ENCODE data around the genes MYRIP and CCK.

GRCh38 chr3:39260779-39261516 lies 18.9 kb downstream of the CX3CR1 start:
- PRO-cap, result no peak
- RAMPAGE, long total RNA, 4 experiments, result no peak in any of the 4 experiments

DNA sequence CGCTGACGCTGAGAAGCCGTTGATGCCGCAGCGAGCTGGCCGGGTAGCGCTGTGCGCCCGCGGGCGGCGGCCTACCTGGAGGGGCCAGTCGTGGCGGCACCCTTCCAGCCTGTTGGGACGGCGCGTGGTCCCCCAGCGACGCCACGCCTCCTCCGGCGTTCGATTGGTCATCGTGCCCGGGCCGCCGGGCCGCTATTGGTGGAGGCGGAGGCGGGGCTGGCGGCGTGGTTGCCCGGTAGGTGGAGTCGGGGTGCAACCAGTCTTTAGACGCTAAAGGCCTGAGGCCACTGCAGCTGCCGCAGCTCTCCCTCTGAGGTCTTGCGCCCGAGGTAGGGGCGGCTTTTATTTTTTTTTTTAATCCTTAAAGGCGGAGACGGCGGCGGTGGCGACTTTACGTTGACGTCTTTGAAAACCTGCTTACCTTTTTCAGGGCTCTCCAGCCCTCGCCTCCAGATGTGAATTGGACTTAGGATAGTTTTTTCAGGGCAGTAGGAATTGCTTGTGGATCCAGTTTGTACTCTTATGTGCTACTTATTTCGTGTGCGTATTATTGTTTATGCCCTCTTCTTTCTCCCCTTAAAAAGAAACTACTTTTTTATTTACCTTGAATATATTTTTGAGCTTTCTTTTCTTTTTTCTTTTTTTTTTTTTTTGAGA lies 1.1 kb downstream of the SLC25A38 start:
- PRO-cap, result bidirectional peak, plus-strand start at position 266 of the sequence, minus-strand start at position 104 of the sequence
- RAMPAGE, long total RNA, 4 experiments, result start-site peak on the minus strand in 4 of 4 experiments, centred at positions 117 to 134 of the sequence, 7 to 21 reads per replicate

- PRO-cap, result no peak
- RAMPAGE, long total RNA, 4 experiments, result no peak in any of the 4 experiments
Measured at GRCh38 chr3:39639206-39639844, 170.1 kb upstream of the MYRIP start.

GRCh38 chr3:39808987-39810263 lies at the start of gene MYRIP:
TSS of gene MYRIP (plus strand) at chr3:39809609.
- PRO-cap, result bidirectional peak, plus-strand start at chr3:39809650, minus-strand start at chr3:39809486
- RAMPAGE, long total RNA, 4 experiments, result no peak in any of the 4 experiments

GRCh38 chr3:40187756-40188255 lies 121.7 kb upstream of the EIF1B start:
- PRO-cap, result no peak
- RAMPAGE, long total RNA, 4 experiments, result no peak in any of the 4 experiments

DNA sequence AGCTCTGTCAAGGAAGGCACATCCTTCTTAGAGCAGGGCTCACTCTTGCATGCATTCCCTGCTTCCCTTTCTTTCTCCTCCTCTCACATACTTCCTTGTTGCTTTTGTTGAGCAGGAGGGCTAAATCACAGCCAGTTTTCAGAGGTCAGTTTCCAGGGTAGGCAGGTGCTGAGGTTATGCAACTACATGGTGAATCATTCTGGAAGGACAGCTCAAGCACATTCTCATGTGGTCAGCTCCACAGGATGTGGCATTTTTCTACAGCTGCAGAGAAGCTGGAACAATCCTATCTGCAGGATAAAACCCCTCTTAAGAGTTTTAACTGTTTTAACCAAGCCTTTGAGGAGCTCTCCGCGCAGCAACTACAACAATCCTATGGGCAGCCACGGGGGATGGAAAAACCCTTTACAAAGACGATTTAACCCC lies 275.7 kb downstream of the ZNF621 start:
- PRO-cap, result no peak
- RAMPAGE, long total RNA, 4 experiments, result no peak in any of the 4 experiments

DNA sequence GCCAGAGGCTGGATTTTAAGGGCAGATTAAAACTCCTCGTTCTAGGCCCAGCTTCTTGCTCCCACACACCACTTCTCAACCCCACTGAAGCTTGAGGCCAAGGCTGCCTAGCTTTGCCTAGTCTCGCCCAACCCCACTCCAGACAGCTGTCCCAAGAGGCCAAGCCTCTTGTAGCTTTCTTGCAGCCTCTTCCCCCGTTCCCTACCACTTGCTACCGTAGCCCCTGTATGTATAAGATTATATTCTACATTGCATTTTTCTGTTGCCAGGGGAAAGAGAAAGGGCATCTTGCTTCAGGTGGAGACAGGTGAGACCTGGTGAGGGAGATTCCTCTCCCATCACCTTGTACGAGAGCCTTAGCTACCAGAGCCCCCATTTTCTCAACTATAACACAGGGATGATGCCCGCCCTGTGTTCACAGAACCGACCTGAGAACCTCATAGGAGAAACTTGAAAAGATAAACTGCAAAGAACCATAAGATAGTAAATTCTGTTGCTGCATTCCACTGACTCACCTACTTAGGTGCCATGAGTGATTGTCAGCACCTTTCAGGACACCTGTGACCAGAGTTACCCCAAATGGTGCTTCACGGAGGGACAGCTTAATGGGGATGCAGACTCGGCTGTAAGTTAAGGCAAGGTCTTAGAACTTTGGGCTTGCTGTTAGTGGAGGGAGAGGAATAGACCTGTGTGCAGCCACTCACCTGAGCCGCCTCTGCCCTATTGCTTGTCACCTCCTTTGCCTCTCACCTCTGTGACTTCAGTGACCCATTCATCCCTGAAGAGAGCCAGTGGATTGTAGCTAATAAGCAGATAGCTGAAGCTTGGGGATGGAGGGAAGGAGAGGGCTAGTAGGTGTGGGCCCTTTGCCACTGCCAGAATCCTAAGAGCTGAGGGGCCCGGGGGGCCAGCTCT lies 44.6 kb downstream of the CTNNB1 start:
- PRO-cap, result no peak
- RAMPAGE, long total RNA, 4 experiments, result no peak in any of the 4 experiments

DNA sequence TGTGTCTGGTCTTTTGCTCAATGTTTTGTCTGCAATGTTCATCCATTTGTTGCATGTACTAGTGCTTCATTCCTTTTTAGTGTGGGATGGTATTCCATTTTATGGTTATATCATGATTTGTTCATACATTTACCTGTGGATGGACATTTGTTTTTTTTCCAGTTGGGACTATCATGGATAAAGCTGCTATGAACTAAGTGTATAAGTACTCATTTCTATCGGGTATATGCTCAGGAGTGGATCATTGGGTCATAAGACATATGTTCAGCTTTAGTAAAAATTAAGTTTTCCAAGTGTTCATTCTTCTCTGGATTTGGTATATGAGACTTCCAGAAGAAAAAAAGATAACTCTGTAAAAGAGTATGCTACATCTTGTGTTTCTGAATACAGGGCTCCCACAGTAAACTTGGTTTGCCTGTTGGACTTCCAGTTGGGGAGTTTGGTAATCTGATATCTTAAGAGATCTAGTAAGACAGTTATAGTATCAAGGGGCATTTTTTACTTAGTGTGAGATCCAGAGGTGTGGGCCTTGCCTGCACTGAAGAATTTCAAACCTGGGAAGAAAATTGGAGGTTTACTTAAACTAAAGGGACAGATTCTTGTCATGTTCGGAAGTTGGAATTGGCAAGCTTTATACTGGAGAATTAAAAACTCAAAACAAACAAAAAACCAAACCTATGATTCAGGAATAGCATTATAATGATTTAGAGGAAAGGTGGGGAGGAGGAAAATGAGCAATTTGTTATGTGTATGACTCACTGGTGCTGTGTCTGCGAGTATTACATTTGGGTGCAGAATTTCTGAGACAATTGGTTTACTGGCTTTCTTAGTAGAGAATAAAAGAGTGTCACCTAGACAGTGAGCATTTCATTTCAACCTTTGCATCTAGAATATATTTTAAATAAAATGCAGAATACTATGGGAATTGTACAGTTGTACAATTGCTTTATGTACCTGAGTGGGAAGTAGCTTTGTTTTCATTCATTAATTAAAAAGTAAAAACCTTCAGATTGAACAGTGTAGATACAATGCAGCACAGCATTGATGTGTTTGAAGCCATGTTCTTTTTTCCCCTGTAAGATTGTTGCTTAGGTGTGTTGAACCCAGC lies 58.9 kb upstream of the ULK4 start:
- PRO-cap, result unidirectional peak, minus-strand start at position 449 of the sequence
- RAMPAGE, long total RNA, 4 experiments, result no peak in any of the 4 experiments

DNA sequence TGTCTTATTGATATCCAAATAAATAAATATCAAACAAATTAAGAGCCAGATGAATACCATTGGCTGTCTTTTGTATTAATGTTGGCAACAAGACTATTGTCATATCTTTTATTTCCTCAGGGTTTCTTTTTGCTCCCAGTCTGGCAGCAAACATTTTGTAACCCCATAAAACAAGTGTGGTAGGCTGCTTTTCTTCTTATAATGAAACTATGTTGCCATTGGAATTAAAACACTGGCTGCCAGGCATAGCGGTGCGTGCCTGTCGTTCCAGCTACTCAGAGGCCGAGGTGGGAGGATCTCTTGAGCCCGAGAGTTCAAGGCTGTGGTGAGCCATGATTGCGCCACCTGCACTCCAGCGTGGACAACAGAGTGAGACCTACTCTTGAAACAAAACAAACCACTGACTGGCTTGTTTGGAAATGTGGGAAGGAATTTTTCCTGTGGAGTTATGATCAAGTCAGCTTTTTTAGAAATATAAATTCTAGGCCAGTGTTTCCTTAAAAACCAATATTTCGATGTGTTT lies 58.6 kb upstream of the TRAK1 start:
- PRO-cap, result bidirectional peak, plus-strand start at position 350 of the sequence, minus-strand start at position 203 of the sequence
- RAMPAGE, long total RNA, 4 experiments, result no peak in any of the 4 experiments

- PRO-cap, result no peak
- RAMPAGE, long total RNA, 4 experiments, result no peak in any of the 4 experiments
Measured at GRCh38 chr3:42051475-42052339, 39.5 kb upstream of the TRAK1 start.

DNA sequence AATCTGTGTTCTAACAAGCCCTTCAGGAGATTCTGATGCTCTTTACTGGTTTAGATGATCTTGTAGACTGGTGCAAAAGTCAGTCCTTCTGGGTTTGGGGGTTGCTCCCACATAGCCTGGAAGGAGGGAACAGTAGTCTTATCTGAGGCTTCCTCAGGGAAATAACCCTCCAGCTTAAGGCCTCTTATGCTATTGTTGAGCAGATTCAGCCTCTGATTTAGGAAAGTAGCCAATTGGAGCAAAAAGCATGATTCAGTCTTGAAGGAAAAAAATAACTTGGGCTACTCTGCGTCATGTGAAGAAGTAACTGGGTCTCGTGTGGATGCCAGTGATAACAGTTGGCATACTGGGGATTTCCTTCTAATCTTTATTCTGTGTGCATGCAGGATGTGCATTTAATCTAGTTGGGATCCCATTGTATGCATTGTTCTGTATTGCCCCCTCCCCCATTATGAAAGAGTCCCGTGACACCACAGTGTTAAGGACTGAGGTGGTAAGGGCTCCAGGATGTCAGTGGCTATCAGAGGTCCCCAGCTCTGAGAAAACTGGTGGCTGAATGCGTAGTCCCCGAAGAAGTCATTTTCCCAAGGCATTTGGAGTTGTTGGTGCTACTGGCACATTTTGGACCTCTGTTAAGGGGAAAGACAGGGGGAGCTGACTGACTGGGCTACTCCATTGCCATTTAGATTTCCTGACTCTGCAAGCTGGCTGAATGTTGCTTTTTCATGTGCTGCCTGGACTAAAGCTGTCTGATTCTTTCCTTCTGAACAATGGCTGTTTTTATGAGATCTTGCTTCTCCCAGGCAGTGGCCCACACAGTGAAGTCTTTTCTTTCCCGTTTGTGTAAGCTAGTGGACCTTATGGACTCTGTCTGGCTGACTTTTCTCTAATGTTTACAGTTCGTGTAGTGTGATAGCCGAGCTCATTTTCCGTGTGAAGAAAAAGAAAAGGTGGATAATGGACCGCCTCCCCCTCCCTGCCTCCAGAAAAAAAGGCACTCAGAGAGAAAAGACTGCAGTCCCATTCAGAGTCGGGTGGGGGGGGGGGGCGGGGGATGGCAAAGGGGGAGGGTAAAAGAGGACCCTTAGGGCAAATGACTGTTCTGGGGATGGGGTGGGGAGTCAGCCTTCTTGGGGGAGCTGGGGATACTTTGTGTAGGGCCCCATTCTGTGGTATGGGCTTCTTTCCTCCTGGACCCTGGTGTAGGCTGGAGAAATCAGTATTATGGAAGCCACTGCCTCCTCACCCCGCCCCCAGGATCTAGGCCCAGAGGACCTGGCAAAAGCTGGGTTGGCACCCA lies 38.4 kb upstream of the TRAK1 start:
- PRO-cap, result no peak
- RAMPAGE, long total RNA, 4 experiments, result no peak in any of the 4 experiments

GRCh38 chr3:42061457-42062536 lies 29.4 kb upstream of the TRAK1 start:
- PRO-cap, result unidirectional peak, minus-strand start at chr3:42061582; bidirectional peak, plus-strand start at chr3:42061979, minus-strand start at chr3:42061843
- RAMPAGE, long total RNA, 4 experiments, result no peak in any of the 4 experiments

GRCh38 chr3:42098652-42099196 lies 7.6 kb downstream of the TRAK1 start:
- PRO-cap, result no peak
- RAMPAGE, long total RNA, 4 experiments, result no peak in any of the 4 experiments

DNA sequence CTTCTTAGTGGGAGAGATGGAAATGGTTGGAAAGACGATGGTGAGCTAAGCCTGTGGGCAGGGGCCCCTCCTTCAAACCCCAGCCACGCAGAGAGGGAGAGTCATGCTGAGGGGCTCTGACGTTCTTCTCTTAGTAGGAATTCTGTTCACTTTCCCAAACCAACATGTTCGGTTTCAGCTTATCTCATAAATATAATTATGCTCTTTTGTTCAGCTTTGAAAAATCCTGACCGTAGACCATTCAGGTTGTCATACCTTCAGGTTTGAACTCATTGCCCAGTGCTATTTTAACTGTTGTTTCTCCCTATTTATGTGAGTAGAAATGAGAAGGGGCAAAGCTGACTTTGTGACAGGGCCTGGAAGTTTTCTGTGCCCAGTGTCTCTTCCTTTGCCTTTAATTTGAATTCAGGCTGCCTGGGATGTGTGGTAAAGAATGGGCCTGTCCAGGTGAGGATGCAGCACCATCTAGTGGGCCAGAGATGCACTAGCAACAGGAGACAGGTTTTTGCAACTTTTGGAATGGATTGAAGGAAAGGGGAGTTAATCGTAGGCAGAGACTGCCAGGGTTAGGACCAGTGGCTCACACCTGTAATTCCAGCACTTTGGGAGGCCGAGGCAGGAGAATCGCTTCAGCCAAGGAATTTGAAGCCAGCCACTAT lies 8.5 kb downstream of the TRAK1 start:
- PRO-cap, result no peak
- RAMPAGE, long total RNA, 4 experiments, result no peak in any of the 4 experiments

DNA sequence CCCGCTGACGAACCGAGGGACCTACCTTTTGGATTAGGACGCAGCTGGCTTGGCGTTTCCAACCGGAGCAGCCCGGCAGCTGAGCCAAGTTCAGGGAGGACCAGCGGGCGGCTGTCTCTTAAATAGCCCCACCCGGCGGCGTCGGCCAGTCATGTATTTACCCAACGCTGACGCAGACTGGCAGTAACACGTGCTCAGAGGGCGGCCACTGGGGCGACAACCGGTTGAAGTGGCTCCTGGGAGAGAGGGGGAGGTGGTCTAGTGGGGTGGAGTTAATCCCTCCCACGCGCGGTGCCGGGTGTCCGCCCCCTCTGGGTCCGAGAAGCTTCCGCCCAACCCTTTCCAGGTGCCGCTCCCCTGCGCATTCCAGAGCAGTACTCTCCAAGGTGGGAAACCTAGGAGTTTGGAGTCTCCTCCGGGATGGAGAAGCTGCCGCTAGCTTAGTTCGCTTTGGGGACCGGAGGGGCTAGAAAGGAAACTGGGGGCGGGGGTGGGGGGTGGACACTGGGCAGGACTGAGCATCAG lies 1.3 kb downstream of the CCK start:
- PRO-cap, result unidirectional peak, minus-strand start at position 92 of the sequence
- RAMPAGE, long total RNA, 4 experiments, result start-site peak on the minus strand in 3 of 4 experiments, centred at positions 89 to 94 of the sequence, 37 to 397 reads per replicate

GRCh38 chr3:42265967-42266568 lies at the start of gene CCK:
TSS of gene CCK (minus strand) at chr3:42266185.
- PRO-cap, result no peak
- RAMPAGE, long total RNA, 4 experiments, result no peak in any of the 4 experiments

- PRO-cap, result no peak
- RAMPAGE, long total RNA, 4 experiments, result no peak in any of the 4 experiments
Measured at GRCh38 chr3:42451521-42452304, 41.3 kb upstream of the LYZL4 start.

- PRO-cap, result no peak
- RAMPAGE, long total RNA, 4 experiments, result no peak in any of the 4 experiments
Measured at GRCh38 chr3:42503354-42503809, 939 bp downstream of the VIPR1 start.

- PRO-cap, result no peak
- RAMPAGE, long total RNA, 4 experiments, result no peak in any of the 4 experiments
Measured at GRCh38 chr3:42536253-42537195, 34.1 kb downstream of the VIPR1 start.

GRCh38 chr3:42666341-42667140 lies 13.0 kb downstream of the ZBTB47 start:
- PRO-cap, result no peak
- RAMPAGE, long total RNA, 4 experiments, result no peak in any of the 4 experiments

Measured in esophagus muscularis mucosa (tissue), 4 donors.